ENCODE results near the genes COX7C and TMEM161B.

GRCh38 chr5:83055399-83056164 is 21.6 kb downstream of the TMEM167A start:
- RRBS, 2 experiments: no CpG with 5 or more reads among the region's 3 CpGs
CAGE:
- cytosol, long polyA minus RNA: start-site peak on the minus strand at chr5:83055496-83055511, 77 reads
- cytosol, long polyA plus RNA: no peak
- long polyA plus RNA: no peak
- nucleus, long polyA minus RNA: no peak
- nucleus, long polyA plus RNA: no peak

DNA sequence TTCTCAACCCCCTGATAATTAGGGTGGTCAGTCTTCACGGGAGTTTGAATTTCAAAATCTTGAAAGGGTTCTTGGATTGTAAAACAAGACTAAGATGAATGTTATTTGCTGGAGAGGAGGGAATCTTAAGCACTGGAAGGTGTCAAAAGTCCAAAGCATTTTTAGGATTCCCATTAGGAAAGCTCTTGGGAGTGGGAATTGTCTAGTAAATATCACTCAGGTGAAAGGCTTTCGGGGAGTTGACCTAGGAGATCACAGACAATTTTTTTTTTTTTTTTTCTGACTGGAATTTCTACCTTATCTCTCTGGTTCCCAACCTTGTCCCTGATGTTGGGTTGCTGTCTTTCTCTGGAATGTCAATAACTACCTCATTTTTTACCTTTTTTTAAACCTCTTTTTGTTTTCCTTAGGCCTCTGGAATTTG is 138.0 kb upstream of the HAPLN1 start:
- RRBS, 2 experiments: no CpG with 5 or more reads among the region's 2 CpGs
CAGE:
- cytosol, long polyA minus RNA: no peak
- cytosol, long polyA plus RNA: no peak
- long polyA plus RNA: no peak
- nucleus, long polyA minus RNA: no peak
- nucleus, long polyA plus RNA: no peak

- RRBS, 2 experiments: 2 to 5% methylated on average over 5 to 7 of the region's 42 CpGs
CAGE:
- cytosol, long polyA minus RNA: no peak
- cytosol, long polyA plus RNA: start-site peak on the plus strand at chr5:86617946-86617996, 1,752 and 4,758 reads in 2 replicates
- long polyA plus RNA: start-site peak on the plus strand at chr5:86617924-86618053, 4,946 and 5,477 reads in 2 replicates
- nucleus, long polyA minus RNA: no peak
- nucleus, long polyA plus RNA: start-site peak on the plus strand at chr5:86617945-86617994, 1,625 and 1,573 reads in 2 replicates
These were observed at the start of gene COX7C for GRCh38 chr5:86617702-86618565. COX7C (plus strand) TSS chr5:86617941.

DNA sequence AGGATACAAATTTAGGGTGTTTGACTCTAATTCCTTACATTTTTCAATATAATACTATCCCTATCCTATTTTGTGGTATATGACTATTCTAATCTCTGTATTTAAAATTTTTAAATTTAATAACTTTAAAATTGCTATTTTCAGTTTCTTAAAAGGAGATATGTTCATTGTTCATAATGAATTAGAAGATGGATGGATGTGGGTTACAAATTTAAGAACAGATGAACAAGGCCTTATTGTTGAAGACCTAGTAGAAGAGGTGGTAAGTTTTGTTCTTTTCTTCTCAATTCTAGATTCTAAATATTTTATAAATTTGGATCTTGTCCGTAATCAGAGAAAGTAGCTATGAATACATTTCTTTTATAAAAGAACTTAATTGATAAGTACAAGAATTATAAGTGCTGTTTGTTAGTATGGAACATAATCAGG is 70.2 kb downstream of the RASA1 start:
- RRBS, 2 experiments: no CpG with 5 or more reads among the region's 1 CpG
CAGE:
- cytosol, long polyA minus RNA: no peak
- cytosol, long polyA plus RNA: no peak
- long polyA plus RNA: no peak
- nucleus, long polyA minus RNA: no peak
- nucleus, long polyA plus RNA: no peak

DNA sequence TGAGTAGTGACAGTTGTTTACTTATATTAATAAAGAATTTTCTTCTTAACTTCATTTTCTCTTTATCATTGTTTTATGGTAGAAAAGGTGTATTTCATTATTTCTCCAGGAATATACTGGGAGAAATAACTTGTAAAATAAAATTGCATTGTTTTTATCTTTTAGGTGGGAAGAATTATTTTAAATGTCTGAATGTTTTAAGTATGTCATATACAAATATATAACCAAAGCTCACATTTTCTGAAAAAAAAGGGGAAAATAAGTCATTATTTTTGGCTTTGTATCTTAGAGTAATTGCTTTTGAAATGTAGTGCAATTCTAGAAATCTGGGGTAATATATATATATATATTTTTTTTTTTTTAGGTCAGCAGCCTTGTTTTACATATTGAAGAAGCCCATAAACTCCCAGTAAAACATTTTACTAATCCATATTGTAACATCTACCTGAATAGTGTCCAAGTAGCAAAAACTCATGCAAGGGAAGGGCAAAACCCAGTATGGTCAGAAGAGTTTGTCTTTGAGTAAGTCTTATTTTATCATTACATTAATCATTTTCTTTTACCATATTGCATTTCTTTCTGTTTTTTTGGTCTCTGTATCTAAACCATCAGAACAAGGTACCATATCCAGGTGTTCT is 38.8 kb downstream of the CCNH start:
CAGE:
- cytosol, long polyA minus RNA: no peak
- cytosol, long polyA plus RNA: no peak
- long polyA plus RNA: no peak
- nucleus, long polyA minus RNA: no peak
- nucleus, long polyA plus RNA: no peak

DNA sequence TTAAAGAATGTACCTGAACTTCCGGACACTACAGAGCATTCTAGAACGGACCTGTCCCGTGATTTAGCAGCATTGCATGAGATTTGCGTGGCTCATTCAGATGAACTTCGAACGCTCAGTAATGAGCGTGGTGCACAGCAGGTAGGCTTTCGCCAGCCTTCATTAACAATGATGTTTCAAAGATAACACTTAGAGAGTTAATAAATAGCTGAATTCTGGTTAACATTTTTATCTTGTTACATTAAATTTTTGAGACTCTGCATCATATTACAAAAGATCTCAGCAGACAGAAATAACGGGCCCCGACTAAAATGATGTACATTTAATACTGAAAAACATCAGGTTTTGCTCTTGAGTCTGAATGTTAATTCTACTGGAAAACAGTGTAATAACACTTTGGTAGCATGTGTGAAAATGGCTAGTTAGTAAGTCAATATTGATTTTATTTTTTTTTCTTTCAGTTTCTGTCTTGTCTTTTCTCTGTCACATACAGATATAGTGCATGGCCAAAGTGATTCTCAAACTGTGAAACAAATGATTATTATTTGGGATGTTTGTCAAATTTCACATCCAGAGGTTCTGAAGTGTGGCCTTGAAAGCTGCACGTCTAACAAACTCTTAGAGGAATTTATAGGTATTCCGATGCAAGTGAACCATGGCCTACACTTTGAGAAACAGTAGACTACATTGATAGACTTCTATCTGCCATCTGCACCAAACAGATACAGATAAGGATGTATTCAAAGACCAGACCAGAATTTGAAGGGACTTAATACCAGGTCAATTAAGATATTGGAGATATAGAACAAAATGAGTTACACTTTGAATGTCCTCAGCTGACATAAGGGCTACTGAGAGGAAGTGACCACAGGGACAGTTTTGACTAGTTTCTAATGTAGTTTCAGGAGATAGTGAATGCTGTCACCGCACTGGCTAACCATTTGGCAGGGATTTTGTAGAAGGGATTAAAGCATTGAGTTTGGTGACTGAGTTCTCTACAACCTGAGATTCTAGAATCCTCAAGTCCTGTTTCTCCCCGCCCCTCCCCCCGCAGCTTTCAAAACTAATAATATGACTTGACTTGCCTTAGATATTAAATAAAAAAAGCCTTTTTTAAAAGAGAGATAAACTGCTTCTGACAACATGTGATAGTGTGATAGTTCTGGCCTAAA is 23.0 kb downstream of the CCNH start:
- RRBS, 2 experiments: no CpG with 5 or more reads among the region's 15 CpGs
CAGE:
- cytosol, long polyA minus RNA: no peak
- cytosol, long polyA plus RNA: no peak
- long polyA plus RNA: no peak
- nucleus, long polyA minus RNA: no peak
- nucleus, long polyA plus RNA: no peak

DNA sequence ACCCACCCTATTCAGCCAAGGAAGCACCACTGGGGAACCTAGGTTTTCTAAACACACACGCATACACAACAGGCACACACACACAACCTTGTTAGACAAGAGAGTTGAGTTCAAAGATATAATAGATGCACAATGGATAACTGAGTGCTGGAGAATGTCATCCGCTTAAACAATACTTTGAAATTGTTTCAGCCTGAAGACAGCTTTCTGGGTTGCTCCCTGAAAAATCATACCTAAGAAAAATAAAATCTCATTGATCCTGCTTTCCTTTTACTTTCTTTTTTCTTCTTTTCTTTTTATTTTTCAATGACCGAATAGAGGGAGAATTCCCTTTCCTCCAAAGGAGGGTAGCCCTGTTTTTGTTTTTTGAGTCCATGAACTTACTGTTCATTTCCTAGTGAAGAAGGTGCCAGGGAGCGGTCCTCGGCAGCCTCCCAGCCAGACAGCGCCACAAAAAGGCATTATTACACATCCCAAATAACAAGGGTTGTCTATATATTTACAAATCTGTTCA is 126.0 kb downstream of the TMEM161B start:
- RRBS, 2 experiments: no CpG with 5 or more reads among the region's 6 CpGs
CAGE:
- cytosol, long polyA minus RNA: no peak
- cytosol, long polyA plus RNA: no peak
- long polyA plus RNA: no peak
- nucleus, long polyA minus RNA: no peak
- nucleus, long polyA plus RNA: no peak

- RRBS, 2 experiments: 26 to 28% methylated on average over 15 of the region's 25 CpGs
CAGE:
- cytosol, long polyA minus RNA: no peak
- cytosol, long polyA plus RNA: no peak
- long polyA plus RNA: no peak
- nucleus, long polyA minus RNA: no peak
- nucleus, long polyA plus RNA: no peak
These were observed 124.4 kb downstream of the TMEM161B start for GRCh38 chr5:88144116-88144776.

DNA sequence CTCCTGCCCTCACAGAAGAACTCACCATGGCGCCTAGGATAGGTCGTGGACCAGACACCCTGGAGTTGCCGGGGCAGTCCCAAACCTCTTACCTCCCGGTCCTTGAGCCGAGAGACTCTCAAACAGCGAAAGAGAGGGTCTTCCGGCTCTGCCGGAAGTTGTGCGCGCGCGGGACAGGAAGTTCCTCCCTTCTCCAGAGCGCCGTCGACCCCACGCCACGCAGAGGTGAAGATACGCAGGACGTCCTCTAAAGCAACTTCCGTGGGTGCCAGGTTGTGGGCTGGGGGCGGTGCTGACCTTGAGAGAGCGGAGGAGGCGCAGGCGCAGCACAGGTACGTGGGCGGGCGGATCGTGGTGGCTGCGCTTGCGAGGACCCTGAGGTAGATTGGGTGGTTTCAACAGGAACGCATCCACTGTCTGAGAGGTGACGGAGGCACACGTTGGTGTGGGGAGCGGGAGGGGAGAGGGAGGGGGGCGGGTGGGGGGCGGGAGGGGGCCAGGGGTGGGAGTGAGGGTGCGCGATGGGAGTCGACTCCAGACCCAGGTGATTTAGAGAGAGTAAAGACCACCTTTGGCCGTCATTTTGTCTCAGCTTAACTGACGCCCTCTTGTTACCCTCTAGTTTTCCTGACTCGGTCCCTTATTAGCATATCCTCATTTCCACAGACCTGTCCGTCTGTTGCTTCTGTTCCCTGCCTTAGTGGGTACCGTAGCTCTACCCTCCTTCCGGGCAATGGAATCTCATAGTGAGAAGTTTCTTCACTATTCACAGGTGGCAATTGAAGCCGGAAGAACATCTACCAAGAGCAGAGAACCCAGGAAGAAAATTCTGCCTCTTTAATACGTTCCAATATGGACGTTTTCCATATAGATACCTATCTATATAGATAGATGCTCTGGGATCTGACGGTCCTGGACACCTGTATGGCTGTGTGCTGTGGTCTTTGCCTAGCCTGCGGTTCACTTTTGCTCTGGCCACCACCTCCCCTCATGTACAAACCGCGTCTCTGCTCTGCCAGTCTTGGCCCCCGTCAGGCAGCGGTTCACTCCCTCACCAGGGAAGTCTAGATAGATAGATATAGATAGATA is at the start of gene TMEM161B:
Gene TMEM161B, minus strand, starts transcription at position 150 of the 1,089 bp plus-strand sequence.
- RRBS, 2 experiments: 0% methylated on average over 3 to 5 of the region's 54 CpGs
CAGE:
- cytosol, long polyA minus RNA: start-site peak on the minus strand centred at position 134 of the sequence, 6 bp wide, 40 reads; start-site peak on the plus strand centred at position 343 of the sequence, 36 bp wide, 24 reads
- cytosol, long polyA plus RNA: start-site peak on the minus strand centred at position 126 of the sequence, 22 bp wide, 18 and 47 reads in 2 replicates
- long polyA plus RNA: start-site peak on the minus strand centred at position 120 of the sequence, 33 bp wide, 83 and 104 reads in 2 replicates
- nucleus, long polyA minus RNA: no peak
- nucleus, long polyA plus RNA: start-site peak on the minus strand centred at position 124 of the sequence, 42 bp wide, 168 and 181 reads in 2 replicates; start-site peak on the plus strand centred at position 303 of the sequence, 163 bp wide, 515 and 634 reads in 2 replicates

DNA sequence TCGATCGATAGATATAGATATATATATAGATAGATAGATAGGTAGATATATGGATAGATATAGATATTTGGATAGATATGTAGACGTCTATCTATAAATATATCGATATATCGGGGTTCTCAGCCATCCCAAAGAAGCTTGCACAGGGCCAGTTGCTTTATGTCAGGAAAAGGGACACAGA is 1.0 kb upstream of the TMEM161B start:
- RRBS, 2 experiments: no CpG with 5 or more reads among the region's 5 CpGs
CAGE:
- cytosol, long polyA minus RNA: no peak
- cytosol, long polyA plus RNA: no peak
- long polyA plus RNA: no peak
- nucleus, long polyA minus RNA: no peak
- nucleus, long polyA plus RNA: no peak

GRCh38 chr5:88503083-88503396 is 234.4 kb upstream of the TMEM161B start:
- RRBS, 2 experiments: no CpG with 5 or more reads among the region's 2 CpGs
CAGE:
- cytosol, long polyA minus RNA: no peak
- cytosol, long polyA plus RNA: no peak
- long polyA plus RNA: no peak
- nucleus, long polyA minus RNA: no peak
- nucleus, long polyA plus RNA: no peak

GRCh38 chr5:88890270-88891015 is 7.5 kb upstream of the MEF2C start:
- RRBS, 2 experiments: no CpG with 5 or more reads among the region's 6 CpGs
CAGE:
- cytosol, long polyA minus RNA: no peak
- cytosol, long polyA plus RNA: no peak
- long polyA plus RNA: no peak
- nucleus, long polyA minus RNA: no peak
- nucleus, long polyA plus RNA: no peak

DNA sequence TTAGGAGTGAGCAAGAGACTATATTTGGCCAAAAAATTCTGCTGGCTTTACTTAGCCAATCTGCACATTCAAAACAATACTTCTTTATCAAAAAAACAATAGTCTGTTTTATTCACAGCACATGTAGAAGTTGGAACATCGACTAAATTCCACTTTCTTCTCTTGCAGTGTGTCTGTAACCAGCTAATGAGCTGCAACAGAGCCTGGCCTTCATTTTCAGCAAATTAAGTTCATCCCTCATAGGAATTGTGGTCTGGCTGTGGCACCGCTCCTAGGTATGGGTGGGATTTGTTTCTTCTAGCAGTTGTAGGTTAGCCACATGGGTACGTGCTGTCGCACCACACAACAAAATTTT is 59.8 kb upstream of the MEF2C start:
- RRBS, 2 experiments: no CpG with 5 or more reads among the region's 4 CpGs
CAGE:
- cytosol, long polyA minus RNA: no peak
- cytosol, long polyA plus RNA: no peak
- long polyA plus RNA: no peak
- nucleus, long polyA minus RNA: no peak
- nucleus, long polyA plus RNA: no peak

GRCh38 chr5:89396576-89397230 is 513.7 kb upstream of the MEF2C start:
- RRBS, 2 experiments: no CpG with 5 or more reads among the region's 3 CpGs
CAGE:
- cytosol, long polyA minus RNA: no peak
- cytosol, long polyA plus RNA: no peak
- long polyA plus RNA: no peak
- nucleus, long polyA minus RNA: no peak
- nucleus, long polyA plus RNA: no peak

DNA sequence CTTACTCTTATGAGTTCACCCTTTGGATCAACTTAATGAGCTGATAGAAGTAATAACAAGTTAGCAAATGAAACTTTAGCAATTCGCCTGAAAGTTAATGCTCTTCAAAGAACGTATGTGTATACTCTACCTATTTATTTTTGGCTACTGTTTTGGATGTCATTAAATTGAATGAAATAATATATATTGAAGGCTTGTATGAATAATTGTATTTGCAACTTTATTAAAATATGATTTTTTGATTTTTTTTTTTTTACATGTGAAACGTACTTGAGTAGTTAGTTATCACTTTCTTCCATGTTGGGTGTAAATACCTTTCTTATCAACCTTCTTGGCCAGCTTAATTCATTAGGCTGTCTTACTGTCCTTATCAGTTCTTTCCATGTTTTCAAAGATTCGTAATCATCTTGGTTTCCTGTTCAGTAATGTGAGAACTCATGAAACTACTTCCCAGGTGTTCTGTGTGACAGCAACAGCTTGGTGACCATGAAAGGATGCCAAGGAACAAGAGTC is 99.9 kb downstream of the ADGRV1 start:
- RRBS, 2 experiments: no CpG with 5 or more reads among the region's 4 CpGs
CAGE:
- cytosol, long polyA minus RNA: no peak
- cytosol, long polyA plus RNA: no peak
- long polyA plus RNA: no peak
- nucleus, long polyA minus RNA: no peak
- nucleus, long polyA plus RNA: no peak

DNA sequence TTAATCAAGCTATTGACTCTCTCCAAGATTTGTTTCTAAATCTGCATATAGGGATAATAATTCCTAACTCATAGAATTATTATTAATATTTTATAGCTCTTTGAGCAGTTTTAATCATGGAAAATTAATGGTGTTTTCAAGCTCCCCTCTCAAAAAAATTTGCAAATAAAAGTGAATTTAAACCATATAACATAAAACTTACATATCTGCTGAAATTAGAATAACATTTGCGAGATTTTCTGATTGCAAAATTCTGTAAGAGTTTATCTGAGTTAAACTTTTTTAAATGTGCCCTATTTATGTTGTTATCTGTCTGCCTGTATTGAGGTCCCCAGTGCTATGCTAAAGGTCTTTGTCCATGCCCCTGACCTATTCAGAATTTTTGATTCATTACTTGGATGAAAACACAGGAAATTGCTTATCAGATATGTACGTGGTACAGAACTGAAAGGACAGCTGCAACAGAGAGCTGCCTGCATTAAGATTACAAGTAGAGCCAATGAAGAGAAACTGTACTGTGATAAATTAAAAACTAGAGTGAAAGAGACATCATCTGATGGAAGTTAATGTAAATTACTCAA is 408.7 kb downstream of the ADGRV1 start:
- RRBS, 2 experiments: no CpG with 5 or more reads among the region's 2 CpGs
CAGE:
- cytosol, long polyA minus RNA: no peak
- cytosol, long polyA plus RNA: no peak
- long polyA plus RNA: no peak
- nucleus, long polyA minus RNA: no peak
- nucleus, long polyA plus RNA: no peak

DNA sequence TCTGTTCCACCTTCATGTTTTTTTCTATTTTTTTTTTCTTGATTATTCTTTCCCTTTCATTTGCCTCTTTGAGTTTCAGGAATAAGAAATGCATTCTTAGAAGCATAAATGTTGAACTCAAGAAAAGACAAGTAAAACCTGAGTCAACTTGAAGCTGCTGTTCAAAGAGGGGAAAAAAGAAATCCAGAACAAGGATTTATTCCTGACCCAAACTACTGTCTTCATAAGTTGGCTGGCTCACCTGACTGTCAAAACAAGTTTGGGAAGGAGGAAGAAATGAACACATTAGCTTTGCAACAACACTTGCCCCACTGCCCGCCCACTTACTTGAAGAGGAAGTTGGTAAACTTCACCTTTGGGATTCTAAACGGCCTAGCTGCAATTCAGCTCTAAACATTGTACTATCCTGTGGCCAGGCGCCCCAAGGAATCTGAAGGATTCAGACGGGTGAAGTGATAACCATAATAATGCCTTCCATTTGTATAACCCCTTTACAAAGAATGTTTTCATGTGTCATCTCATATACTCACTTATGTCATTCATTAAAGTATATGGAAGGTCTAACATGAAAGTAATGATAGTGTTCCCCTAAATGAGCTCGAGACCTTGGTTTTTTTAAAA is 199.4 kb downstream of the ARRDC3 start:
- RRBS, 2 experiments: no CpG with 5 or more reads among the region's 5 CpGs
CAGE:
- cytosol, long polyA minus RNA: no peak
- cytosol, long polyA plus RNA: no peak
- long polyA plus RNA: no peak
- nucleus, long polyA minus RNA: no peak
- nucleus, long polyA plus RNA: no peak

- RRBS, 2 experiments: no CpG with 5 or more reads among the region's 4 CpGs
CAGE:
- cytosol, long polyA minus RNA: no peak
- cytosol, long polyA plus RNA: no peak
- long polyA plus RNA: no peak
- nucleus, long polyA minus RNA: no peak
- nucleus, long polyA plus RNA: no peak
These were observed 76.1 kb downstream of the ARRDC3 start for GRCh38 chr5:91306933-91307417.

DNA sequence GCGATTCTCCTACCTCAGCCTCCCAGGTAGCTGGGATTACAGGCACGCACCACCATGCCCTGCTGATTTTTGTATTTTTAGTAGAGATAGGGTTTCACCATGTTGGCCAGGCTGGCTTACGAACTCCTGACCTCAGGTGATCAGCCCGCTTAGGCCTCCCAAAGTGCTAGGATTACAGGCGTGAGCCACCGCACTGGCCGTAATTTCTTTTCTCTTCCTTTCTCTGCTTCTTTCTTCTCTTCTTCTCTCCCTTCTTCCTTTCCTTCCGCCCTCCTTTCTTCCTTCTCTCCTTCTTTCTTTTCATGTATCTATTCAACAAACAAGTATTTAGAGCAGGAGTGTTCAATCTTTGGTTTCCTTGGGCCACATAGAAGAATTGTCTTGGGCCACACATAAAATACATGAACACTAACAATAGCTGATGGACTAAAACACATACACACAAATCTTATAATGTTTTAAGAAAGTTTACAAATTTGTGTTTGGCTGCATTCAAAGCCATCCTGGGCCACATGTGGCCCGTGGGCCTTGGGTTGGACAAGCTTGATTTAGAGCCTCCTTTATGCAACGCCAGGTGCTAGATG is 72.3 kb downstream of the ARRDC3 start:
- RRBS, 2 experiments: no CpG with 5 or more reads among the region's 10 CpGs
CAGE:
- cytosol, long polyA minus RNA: no peak
- cytosol, long polyA plus RNA: no peak
- long polyA plus RNA: no peak
- nucleus, long polyA minus RNA: no peak
- nucleus, long polyA plus RNA: no peak

- RRBS, 2 experiments: no CpG with 5 or more reads among the region's 5 CpGs
CAGE:
- cytosol, long polyA minus RNA: no peak
- cytosol, long polyA plus RNA: no peak
- long polyA plus RNA: no peak
- nucleus, long polyA minus RNA: no peak
- nucleus, long polyA plus RNA: no peak
These were observed 11.1 kb downstream of the ARRDC3 start for GRCh38 chr5:91371678-91372781.

Measured in HepG2 (cell line).